ENCODE measurements around a stretch of chr14.

- PRO-cap, 2 experiments = no peak in any of the 2 experiments
These were observed 20.6 kb downstream of the YY1 start for GRCh38 chr14:100259503-100260007.

DNA sequence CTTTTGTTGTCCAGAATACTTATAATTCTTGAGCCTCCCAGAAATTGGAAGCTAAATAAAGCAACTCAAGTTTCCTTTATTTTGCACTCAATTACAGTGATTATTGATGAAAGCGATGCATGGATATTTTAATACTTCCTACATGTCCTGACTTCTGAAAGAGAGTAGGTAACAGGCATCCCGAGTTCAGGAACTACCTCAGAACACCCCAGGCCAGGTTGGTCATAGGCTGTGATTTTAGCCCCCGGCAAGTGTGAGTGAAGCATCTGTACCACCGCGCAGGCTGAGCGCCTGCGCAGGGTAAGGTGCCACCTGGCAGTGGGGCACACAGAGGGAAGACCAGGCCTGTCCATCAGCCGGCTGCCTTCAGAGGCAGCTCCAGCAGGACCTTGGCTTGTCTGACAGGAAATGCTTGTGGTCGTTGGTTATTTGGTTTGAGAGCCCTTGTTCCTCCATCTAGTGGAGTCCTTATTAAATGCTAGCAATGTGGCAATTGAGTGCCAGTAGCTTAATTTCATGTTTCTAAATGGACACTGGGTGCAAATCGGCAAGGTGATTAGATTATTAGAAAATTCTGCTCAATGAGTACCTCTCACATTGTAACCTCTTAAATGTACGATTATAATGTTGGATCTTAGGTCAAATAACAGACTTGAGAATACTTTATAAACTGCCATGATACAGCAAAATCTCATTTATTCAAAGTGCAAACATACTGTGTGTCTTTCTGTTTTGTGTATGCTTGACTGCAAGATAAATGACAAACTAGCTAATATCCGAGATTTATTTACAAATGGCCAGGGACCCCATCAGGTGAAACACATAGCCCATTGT is 27.5 kb downstream of the SLC25A29 start:
- PRO-cap, 2 experiments = no peak in any of the 2 experiments

DNA sequence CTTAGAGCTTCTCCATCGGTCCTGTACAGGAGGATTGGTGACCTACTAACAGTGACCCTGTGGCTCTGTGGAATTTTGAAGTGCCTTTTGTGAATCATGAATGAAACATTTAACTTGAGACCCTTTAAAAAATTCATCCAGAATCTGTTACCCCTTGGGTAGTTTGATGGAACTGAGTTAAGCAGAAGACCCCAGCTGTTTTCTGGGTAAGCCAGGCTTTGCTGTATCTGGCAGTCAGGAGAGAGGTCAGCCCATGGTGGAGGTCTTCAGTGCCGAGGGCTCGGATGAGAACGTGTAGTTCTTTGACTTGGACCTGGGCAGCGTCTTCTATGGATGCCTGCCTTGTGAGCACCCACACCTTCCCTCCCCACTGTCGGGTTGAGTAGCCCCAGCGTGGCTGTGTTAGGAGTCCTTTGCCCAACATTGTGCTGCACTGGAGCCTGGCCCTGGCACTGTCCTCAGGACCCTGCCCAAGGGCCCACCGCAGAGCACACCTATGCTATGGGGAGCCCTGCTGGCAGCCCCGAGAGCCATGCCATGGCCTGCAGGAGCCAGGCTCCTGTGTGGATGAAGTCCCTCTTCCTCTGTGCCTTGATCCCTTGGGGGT is 26.8 kb downstream of the SLC25A29 start:
- PRO-cap, 2 experiments = no peak in any of the 2 experiments

DNA sequence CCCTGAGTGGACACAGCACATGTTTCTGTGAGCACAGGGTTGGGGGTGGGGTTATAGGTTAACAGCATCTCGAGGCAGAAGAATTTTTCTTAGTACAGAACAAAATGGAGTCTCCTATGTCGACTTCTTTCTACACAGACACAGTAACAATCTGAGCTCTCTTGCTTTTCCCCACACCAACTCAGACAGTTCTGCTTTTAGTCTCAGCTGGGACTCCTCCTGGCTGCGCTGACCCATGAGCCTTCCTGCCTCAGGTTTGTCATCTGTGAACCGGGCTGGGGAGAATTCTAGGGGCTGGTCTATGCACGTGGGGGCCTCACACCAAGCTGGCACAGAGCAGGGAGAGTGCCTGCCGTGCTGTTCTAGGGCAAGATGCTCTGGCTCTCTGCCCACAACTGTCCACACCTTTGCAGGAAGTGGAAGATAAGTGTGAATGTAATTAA is 6.4 kb upstream of the SLC25A29 start:
- PRO-cap, 2 experiments = no peak in any of the 2 experiments

DNA sequence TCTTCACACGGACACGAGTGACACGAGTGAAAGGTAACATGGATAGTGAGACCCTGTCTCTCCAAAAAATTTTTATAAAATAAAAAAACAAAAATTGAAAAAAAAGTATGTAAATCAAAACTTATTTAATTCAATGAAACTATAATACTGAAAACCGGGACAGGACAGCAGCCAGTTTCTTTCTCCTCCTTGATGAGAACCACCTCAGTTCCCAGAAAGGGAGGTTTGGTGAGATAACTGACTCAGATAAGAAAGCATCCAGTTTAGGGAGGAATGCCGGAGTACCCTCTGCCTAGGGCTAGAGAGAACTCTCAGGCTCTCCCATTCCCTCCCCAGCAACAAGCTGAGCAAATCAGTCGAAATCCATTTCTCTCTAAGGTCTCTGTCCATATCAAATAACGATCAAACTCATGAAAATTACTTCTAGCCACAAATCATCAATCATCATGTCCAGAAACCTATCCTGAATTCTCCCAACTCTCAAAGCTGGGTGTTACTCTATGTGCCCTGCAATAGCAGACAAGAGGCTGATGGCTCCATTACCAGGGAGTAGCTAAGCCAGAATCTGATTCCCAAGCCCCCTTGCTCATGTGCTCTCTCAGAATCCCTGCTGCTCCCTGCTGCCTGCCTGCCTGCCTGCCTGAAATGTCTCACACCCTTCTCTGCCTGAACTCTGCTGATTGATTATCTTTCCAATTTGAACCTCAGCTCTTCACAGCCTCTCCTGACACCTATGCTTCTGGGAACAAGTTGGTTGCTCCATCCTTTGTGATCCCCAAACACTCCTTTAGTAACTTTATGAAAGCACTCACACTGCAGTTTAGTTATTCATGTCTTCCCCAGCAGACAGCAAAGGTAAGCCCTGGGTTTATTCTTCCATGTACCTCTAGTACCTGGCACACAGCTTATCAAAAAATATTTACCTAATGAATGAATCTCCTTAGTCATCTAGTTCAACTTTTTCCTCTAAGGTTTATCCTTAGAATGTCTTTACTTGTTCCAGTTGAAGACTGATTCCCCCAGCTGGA is 2.6 kb downstream of the WARS1 start:
- PRO-cap, 2 experiments = no peak in any of the 2 experiments

- PRO-cap, 2 experiments = no peak in any of the 2 experiments
These were observed 30.1 kb downstream of the WDR25 start for GRCh38 chr14:100406073-100407179.

DNA sequence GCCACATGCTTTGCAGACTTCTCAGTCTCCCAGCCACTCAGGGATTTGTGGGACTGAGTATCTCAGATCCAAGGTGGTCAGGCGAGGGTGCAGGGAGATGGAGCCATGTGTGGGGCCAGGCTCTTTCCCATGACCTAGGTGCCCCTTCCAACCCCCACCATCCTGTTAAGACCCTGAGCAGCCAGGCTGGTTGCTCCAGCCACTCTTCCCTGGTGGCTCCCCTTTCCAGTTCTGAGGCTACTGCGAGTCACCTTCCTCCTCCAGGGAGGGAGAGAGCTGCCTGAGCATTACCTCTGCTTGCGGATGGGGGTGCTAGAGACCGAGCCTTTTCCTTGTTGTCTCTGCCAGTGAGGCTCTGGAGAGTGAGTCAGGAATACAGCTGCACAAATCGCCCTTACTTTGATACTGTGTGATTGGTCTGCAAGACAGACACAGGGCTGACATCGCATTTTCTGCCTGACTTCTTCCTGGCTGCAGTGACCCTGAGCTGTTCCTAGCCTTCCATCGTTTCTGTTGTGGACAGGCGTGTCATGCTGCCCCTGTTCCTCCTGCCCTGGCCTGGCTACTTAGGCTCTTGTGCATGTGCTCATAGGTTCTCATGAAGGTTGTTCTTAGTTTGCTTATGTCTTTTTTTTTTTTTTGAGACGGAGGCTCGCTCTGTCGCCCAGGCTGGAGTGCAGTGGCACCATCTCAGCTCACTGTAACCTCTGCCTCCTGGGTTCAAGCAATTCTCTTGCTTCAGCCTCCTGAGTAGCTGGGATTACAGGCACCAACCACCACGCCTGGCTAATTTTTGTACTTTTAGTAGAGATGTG is 41.2 kb downstream of the WDR25 start:
- PRO-cap, 2 experiments = no peak in any of the 2 experiments

DNA sequence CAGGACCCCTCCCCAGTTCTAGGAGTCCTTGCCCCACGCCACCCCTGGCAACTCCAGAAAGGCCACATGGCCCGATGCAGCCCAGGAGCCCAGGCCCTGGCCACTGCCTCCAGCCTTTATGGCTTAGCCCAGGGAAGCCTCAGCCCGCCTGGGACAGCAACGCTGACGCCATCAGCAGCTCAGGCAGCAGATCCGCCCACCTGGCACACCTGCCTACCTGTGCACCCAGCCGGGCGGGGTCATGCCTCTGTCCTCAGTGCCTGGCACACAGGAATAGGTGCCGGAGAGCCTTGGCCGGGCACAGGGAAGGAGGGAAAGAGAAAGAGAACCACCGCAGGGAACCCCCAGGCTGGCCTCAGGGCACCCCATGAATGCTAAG is 21.1 kb downstream of the BEGAIN start:
- PRO-cap, 2 experiments = no peak in any of the 2 experiments

DNA sequence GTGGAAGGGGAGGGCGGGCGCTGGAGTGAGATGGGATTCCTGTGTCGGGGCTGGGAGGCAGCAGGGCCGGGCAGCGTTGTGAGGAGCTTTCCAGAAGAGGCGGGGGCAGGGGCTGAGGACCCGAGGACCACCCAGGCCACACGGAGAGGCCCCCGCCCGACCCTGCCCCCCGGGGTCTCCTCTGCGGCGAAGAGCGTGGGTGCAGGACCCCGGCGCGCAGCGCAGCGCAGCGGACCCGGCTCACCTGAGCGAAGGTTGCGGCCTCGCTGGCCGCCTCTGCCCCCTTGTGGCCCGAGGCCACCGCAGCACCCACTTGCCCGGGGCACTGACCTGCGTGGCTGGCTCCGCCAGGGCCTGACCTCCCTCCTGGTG is 67.5 kb upstream of the BEGAIN start:
- PRO-cap, 2 experiments = no peak in any of the 2 experiments

DNA sequence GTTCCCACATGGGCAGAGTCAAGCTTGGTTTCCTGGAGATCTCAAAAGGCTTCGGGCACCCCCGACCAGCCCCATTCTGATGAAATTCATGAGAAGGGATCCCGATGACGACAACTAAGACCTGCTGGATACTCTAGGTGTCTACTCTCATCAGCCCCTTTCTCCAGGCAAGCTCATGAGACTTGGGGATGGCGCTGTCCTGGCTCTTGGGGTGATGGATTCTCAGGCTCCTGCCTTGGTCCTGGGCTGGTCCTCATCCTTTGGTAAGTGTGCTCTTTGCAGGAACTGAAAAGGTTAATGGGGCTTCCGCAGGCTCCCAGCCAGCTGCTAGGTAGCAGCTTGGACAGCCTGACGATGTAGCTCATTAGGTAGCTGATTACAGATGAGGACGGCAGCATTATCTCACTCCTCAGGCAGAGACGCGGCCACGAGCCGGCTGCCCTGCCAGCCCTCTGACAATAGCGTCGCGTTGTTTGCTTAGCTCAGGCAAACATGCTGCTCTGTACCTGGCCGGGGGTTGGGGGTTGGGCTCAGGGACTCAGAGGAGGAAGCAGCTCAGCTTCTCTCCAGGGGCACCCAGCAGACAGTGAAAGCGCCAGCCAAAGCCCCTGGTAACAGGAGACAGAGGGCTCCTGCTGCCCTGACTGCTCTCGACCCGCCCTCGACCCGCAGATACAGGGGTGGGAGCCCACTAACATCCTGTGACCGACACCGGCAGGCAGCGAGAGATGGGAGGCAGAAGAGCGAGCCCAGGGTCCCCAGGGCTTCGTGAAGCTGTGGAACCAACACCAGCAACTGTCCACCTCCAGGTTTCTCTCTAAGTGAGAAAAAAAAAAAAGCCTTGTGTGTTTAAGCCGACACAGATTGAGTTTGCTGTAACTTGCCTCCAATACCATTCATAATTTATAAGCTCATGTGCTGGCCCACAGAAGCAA is 53.6 kb upstream of the DLK1 start:
- PRO-cap, 2 experiments = no peak in any of the 2 experiments

DNA sequence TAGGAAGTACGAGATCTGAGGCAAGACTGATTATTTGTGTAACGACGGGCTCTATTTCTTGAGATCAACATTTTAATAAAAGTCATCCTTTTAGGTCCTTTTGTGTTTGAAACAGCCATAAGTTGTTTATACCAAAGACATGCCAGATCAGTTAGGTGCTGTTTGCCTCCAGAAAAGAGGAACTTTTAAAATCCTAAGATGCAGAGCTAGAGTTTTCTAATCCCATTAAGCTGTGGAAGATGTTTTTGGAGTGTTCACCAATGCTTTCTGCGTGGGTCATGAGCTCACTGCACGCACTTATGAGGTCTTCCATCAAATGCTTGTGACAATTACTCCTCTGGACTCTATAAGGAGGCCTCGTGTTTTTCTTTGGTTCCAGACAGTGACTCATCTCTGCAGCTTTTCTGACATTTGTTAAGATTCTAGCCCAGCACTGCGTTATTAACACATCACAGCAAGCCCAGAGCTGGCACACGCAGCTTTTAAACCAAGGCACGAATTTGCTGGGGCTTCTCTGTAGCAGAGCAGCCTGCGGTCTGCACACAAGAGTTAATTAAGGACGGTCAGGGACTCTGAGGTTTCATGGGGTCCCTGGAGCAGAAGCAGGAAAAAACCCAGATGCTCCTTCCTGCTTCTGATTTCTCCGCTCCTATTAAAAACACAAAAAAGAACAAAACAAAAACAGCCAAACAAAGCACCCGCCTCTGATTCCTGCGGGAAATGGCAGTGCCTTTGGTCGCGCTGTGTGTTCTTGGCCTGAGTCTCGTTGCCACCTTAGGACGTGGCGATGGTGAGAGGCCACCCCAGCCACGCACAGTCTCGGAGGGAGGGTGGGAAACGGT is 60.7 kb downstream of the RTL1 start:
- PRO-cap, 2 experiments = no peak in any of the 2 experiments

- PRO-cap, 2 experiments = no peak in any of the 2 experiments
These were observed 102.0 kb upstream of the RTL1 start for GRCh38 chr14:101005401-101006002.

DNA sequence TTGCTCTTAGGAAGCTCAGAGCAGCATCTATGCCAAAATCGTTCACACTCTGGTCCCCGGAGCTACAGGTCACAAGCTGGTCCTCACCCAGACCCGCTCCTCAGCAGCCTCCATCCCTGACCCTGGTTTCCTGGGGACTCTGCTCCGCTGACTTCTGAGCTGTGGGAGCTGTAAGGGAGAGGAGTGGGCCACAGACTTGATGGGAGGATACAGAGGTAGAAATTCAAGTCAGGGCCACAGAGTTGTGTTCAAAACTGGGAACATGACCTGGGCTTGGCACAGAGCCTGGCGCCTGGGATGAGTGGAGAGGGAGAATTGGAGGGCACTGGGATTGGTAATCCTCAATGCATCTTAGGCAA is 170.9 kb upstream of the RTL1 start:
- PRO-cap, 2 experiments = no peak in any of the 2 experiments

- PRO-cap, 2 experiments = no peak in any of the 2 experiments
These were observed 206.4 kb upstream of the RTL1 start for GRCh38 chr14:101109750-101110443.

GRCh38 chr14:101230112-101230519 is 326.6 kb upstream of the RTL1 start:
- PRO-cap, 2 experiments = no peak in any of the 2 experiments

GRCh38 chr14:101279822-101280324 is 376.4 kb upstream of the RTL1 start:
- PRO-cap, 2 experiments = no peak in any of the 2 experiments

GRCh38 chr14:101408305-101408636 is 353.2 kb upstream of the PPP2R5C start:
- PRO-cap, 2 experiments = no peak in any of the 2 experiments

GRCh38 chr14:101507033-101507589 is 254.4 kb upstream of the PPP2R5C start:
- PRO-cap, 2 experiments = no peak in any of the 2 experiments

- PRO-cap, 2 experiments = no peak in any of the 2 experiments
These were observed 240.6 kb upstream of the PPP2R5C start for GRCh38 chr14:101520886-101521300.

- PRO-cap, 2 experiments = no peak in any of the 2 experiments
These were observed 202.6 kb upstream of the PPP2R5C start for GRCh38 chr14:101558848-101559443.